NB4 (cell line): ENCODE data around the genes ZDHHC11B and TERT.

DNA sequence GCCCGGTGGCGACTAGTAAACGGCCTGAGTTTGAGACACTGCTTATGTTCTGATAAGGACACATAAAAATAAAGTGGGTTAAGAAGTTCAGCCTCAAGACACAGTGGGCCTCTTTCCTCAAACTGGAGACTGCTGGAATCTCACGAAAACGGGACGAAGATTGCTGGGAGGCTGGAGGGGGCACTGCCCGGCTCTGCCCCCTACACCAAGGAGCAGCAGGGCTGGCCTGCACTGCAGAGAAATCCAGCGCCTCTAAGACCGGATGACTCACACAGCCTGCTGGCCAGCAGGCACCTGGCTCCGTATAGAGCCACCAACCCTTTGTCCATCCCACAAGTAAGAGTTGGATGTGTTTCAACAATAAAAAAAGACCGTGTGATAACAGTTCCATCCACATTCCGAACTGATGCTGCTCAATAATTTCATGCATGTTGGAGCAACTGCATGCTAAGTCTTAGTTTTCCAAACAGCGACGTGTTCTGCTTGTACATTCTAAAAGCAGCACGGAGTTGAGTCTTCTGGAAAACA, 11.6 kb downstream of the CCDC127 start:
- RRBS = 96% methylated on average over 3 of the region's 15 CpGs

DNA sequence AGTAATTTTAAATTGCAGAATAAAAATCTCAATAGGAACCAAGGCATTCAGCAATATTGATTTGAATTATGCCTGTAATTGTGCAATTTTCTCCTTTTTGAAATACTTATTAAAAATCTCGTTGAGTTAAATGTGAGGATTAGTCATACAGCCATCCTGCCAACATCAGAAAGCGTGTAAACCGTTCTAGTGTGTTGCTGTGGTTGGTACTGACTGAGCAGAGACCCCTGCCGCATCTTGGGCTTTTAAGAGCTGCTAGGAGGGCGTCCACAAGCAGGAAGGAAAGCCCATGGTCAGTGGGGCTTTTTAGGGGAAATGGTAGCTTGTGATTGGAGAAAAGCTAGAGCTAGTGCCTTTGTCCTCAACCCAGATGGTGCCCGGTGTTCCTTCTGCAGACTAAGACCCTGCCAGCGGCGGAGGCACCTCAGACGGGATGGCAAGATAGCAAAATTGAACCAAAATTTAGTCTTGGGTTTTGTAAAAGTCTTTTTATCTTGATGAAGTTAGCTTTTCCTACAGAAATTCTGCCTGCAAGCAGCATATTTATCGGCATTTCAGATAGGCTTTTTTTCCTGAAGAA, 1.4 kb downstream of the SDHA start:
- RRBS = no CpG with 5 or more reads among the region's 10 CpGs

DNA sequence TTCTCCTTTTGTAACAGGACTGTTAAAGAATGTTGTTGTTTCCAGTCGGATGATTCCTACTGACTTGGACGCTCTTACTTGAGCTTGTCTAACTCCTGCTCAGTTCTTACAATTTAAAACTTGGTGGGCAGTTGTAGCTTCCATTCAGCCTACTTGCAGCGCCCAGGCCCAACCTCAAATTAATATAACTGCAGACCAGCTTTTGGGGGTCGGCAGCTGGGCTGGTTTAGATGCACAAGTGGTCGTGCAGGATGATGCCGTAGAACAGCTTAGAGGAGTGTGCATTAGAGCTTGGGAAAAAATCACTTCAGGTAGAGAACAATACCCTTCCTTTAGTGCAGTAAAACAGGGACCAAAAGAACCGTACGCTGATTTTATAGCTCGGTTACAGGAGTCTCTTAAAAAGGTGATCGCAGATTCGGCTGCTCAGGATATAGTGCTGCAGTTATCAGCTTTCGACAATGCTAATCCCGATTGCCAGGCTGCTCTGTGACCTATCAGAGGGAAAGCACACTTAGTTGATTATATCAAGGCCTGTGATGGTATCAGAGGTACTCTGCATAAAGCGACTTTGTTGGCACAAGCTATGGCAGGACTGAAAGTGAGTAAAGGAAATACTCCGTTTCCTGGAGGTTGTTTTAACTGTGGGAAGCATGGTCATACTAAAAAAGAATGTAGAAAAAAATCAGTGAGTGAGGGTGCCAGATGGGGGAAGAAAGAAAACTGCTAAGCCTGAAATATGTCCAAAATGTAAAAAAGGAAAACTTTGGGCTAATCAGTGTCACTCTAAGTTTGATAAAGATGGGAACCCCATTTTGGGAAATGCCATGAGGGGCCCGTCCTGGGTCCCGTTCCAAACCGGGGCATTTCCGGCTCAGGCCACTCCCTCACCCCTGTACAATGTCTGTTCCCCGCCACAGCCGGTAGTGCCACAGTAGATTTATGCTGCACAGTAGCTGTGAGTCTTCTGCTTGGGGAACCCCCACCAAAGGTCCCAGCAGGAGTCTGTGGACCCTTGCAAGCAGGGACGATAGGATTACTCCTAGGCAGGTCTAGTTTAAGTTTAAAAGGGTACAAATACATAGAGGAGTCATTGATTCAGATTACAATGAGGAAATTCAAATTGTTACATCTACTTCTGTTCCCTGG, 25.5 kb downstream of the SDHA start:
- RRBS = no CpG with 5 or more reads among the region's 22 CpGs

- RRBS = no CpG with 5 or more reads among the region's 21 CpGs
Observed at GRCh38 chr5:278844-279596, 7.6 kb downstream of the PDCD6 start.

GRCh38 chr5:279940-280613, 8.6 kb downstream of the PDCD6 start:
- RRBS = no CpG with 5 or more reads among the region's 14 CpGs

- RRBS = no CpG with 5 or more reads among the region's 26 CpGs
Observed at GRCh38 chr5:448088-448915, 5.3 kb downstream of the EXOC3 start.

GRCh38 chr5:471150-472027, 28.4 kb downstream of the EXOC3 start:
- RRBS = 89% methylated on average over 6 of the region's 28 CpGs

- RRBS = 86% methylated on average over 2 of the region's 31 CpGs
Observed at GRCh38 chr5:505781-506571, 18.3 kb downstream of the SLC9A3 start.

- RRBS = 27% methylated on average over 2 of the region's 10 CpGs
Observed at GRCh38 chr5:683566-683910, 9.6 kb downstream of the TPPP start.

- RRBS = no CpG with 5 or more reads among the region's 11 CpGs
Observed at GRCh38 chr5:713593-714235, 20.6 kb upstream of the TPPP start.

DNA sequence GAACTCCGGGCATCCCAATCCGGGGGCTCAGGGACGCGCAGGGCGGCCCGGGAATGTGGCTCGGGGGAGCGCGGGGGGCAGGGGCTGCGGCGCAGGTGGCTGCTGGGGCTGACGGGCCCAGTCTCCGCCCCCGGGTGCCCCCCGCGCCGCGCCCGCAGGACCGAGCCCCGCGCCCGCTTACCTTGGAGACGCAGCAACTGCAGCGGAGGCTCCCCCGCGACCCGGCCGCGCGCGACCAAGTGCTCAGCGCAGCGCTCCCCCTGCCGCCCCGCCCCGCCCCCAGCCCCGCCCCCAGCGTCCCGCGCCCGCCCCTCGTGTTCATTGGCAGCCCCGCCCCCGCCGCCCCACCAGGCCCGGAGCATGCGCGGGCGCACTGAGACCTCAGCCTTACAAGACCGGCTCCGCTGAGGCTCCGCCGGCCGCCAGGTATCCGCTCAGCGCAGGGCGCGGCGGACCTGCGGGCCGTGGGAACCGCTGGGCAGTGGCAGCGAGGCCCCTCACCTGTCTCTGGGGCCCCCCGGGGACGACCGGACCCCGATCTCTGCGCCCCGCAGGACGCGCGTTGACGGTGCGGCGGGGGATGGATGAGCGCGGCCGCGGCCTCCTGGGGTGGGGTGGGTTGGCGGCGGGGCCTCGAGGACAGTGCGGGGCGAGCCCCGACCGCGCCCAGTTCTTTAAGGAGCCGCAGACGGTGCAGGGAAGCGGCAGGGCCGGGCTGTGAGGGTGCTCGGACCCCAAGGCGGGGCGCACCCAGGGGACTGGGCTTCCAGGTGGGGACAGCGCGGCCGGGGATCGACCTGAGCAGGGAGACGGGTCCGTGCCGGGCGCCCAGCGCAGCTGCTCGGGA, at the start of gene ZDHHC11B:
Gene ZDHHC11B (minus strand): TSS at position 243 of the 847 bp plus-strand sequence.
- RRBS = 32% methylated on average over 16 of the region's 105 CpGs

- RRBS = no CpG with 5 or more reads among the region's 10 CpGs
Observed at GRCh38 chr5:870166-870655, 19.4 kb upstream of the ZDHHC11 start.

DNA sequence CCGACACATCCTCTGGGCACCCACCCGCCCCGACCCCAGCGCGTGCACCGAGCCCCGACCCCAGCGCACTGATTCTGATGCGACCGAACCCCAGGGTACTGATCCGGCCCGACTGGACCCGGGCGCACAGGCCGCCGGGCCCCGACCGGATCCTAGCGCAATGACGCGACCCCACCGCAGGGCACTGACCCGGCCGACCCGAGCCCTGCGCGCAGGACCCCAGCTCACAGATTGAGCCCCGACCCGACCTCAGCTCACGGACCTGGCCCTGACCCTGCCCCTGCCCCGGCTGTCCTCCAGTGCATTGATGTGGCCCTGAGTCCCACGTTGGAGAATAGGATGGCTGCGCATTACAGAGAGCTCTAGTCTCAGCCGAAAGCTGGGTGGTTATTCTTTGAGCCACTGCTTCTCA, 428 bp downstream of the TRIP13 start:
- RRBS = 1% methylated on average over 14 of the region's 34 CpGs

GRCh38 chr5:961083-961487, 47.5 kb upstream of the NKD2 start:
- RRBS = no CpG with 5 or more reads among the region's 15 CpGs

DNA sequence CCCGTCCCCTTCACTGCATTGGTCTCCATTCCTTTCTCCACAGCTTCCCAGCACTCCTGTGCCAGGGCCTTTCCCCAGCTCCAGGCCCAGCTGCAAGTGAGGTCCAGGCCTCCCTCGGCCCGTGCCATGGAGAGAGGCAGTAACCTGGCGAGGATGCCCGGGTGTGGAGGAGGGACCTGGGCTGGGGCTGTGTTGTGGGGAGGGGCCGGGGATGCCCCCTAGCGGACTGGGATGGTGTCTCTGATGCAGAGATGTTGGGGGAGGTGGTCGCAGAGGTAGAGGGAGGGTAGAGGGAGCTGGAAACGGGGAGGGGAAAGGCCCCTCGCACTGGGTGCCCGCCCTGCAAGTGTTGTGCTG, 26.2 kb upstream of the NKD2 start:
- RRBS = 93% methylated on average over 2 of the region's 11 CpGs

DNA sequence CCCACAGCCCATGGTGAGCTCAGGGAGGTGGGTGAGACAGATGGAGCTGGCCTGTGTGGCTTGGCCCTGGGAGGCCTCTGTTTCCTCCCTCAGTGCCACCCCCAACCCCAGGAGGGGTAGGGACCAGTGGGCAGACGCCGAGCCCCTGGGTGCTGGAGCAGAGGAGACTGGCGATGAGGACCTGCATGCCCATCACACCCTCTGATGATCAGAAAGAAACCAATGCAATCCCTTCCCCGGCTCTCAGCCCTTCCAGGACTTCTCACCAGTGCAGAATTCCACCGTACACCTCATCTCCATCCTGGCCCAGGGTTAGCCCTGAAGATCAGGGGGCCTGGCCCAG, 17.1 kb upstream of the NKD2 start:
- RRBS = no CpG with 5 or more reads among the region's 5 CpGs

GRCh38 chr5:1173038-1173244, 28.5 kb upstream of the SLC6A19 start:
- RRBS = no CpG with 5 or more reads among the region's 6 CpGs

DNA sequence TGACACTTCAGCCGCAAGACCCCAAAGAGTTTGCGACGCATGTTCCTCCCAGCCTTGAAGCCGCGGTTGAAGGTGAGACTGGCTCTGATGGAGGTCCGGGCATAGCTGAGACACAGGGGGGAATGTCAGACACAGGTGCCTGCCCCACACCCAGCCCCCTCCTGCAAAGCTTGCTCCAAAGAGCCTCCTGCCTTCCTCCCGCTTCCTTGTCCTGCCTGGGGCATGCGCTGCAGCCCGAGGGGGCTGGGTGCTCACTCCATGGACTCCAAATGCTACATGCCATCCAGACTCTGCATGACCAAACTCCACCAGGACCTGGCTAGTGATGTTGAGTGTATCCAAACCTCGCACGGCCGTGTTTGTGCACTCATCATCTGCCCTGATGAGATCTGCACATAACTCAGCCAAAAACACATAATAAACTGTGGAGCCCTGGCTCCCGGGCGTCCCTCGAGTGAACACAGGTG, 34.3 kb downstream of the TERT start:
- RRBS = no CpG with 5 or more reads among the region's 15 CpGs

GRCh38 chr5:1294024-1295341, at the start of gene TERT:
Gene TERT, minus strand, starts transcription at chr5:1295068.
- RRBS = 27% methylated on average over 46 of the region's 149 CpGs

GRCh38 chr5:1385505-1386816, 41.1 kb upstream of the CLPTM1L start:
- RRBS = 3% methylated on average over 31 of the region's 83 CpGs